Airway epithelial cell (primary cell): Measurements from ENCODE around the genes CCDC82 and PDGFD.

DNA sequence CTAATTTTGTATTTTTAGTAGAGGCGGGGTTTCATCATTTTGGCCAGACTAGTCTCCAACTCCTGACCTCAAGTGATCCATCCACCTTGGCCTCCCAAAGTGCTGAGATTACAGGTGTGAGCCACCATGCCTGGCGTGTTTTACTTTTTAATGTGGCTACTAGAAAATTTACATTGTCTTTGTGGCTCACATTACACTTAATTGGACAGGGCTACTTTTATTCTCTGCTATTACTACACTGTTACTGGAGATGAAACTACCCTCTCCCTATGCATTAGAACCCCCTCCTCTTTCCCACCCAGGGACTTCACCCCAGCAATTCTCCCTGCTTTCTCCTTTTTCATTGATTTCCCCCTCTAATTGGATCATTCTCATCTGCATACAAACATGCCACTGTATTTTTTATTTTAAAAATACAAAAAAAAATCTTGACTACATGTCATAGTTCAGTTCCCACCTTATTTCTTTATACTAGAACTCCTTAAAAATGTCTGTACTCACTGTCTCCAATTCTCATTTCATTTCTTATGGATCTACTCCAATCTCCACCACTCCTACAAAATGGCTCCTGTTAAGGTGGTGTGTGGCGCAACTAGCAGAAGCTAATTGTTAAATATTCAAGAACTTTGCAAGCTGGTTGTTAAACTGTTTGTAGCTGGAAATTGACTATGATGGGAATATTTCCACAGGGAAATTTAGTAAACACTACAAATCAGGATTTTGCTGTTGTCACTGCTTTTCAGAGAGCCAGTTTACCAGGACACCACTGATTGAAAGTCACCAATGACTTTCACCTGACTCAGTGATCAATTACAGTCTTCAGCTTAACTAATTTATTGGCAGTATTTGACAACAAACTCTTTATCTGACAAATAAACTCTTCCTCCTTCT lies 94.5 kb downstream of the MAML2 start:
- RAMPAGE, long total RNA: no peak

DNA sequence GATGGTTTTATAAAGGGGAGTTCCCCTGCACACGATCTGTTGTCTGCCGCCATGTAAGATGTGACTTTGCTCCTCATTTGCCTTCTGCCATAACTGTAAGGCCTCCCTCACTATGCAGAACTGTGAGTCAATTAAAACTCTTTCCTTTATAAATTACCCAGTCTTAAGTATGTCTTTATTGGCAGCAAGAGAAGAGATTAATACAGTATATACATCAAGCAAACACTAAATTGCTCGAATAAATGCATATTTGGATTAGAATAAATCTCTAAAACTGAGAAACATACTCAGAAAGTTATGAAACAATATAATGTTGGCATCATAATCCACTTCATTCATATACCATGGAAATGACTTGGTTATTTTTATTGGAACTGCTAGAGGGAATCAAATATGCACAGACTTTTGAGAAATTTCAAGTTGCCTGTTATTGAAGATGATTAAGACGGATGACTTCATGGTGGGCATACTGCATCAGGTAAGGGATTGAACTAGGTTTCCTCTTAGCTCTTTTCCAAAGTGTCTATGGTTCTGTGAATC lies 74.2 kb downstream of the MAML2 start:
- RAMPAGE, long total RNA: no peak

DNA sequence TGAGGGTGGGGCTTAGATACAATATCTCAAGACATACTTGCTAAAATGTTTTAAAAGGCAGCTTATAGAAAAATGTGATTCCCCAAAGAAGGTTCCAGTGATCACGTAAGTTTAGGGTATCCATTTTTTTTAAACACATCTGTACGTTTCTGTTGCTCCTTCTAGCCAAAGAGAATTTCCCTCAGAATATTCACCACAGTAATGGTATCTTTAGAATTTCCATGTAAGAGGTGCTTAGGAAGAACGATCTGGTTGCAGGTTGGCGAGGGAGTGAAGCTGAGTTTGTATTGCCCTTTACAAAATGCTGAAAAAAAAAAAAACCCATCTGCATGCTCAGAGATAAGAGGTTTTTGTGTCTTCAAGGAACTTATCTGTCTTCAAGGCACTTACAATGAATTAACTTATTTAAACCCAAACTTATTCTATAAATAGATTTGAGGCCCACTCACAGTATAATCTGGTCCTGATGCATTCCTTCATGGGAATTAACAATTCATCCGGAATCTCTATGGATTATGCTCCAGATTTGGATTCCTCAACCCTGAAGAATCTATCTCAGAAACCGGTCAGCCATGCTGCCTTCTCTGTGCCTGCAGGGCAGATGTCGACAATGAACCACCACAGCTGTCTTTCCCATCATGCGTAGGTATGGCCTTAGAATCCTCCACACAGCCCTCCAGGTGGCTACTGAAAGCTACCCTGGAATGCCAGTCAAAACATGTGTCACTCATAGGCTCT lies 19.6 kb downstream of the MAML2 start:
- RAMPAGE, long total RNA: no peak

DNA sequence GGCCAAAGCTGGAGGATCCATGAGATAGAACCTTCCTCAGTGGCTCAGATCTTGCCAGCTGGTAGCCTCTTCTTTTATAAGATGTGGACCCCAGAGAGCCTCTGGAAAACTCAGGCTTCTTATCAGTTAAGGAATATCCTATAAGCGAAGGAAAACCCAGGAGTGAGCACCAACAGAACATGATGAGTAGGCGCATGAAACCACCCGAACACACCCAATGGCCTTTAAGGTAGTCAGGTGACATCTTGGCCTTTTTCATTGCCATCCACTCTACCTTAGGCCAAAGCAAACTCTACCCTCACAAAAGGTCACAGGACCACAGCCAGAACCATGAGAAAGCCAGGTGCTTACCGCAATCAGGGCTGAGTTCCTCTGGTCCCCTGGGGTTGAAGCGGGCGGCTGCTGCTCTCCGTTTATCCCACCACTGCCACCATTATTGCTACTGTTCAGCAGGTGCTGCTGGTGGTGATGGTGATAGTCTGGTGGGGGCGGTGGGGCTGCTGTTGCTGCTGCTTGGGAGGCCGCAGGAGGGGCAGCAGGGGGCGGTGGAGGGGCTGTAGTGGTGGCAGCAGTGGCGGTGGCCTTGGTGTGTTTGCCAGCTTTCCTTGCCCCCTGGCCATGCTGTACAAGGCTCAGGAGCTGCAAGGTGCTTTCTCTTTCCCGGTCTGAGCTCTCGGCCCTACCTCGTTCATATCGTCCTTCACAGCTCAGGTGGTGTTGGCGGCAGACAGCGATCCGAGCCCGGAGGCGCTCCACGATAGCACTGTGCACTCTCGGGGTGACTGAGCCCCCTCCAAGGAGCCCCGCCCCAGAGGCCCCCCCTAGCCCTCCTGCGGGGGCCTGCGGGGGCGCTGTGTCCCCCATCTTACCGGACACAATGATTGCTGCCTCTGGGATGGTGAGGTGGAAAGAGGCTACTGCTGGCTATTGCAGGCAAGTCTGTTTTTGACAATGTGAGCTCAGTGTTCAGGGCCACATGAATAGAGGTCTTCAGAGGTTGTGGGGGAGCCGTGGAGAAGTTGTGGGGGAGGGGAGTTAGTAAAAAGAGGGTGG lies 1.6 kb downstream of the MAML2 start:
- RAMPAGE, long total RNA: no peak

DNA sequence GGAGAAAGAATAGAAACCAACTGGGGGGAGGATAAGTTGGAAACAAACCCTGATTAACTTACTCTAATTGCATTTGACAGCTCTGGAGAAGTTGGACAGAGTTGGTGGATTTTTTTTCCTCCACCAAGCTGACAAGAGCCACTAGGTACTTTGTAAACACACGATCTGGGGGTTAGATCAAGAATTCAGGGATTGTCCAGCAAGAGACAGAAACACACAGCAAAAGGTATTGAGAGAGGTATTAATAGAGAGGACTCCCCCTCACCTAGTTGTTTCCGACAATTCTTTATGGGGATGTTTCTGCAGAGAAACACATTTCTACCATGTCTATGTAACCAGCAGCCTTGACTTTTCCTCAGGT lies 930 bp downstream of the MAML2 start:
- RAMPAGE, long total RNA: no peak

DNA sequence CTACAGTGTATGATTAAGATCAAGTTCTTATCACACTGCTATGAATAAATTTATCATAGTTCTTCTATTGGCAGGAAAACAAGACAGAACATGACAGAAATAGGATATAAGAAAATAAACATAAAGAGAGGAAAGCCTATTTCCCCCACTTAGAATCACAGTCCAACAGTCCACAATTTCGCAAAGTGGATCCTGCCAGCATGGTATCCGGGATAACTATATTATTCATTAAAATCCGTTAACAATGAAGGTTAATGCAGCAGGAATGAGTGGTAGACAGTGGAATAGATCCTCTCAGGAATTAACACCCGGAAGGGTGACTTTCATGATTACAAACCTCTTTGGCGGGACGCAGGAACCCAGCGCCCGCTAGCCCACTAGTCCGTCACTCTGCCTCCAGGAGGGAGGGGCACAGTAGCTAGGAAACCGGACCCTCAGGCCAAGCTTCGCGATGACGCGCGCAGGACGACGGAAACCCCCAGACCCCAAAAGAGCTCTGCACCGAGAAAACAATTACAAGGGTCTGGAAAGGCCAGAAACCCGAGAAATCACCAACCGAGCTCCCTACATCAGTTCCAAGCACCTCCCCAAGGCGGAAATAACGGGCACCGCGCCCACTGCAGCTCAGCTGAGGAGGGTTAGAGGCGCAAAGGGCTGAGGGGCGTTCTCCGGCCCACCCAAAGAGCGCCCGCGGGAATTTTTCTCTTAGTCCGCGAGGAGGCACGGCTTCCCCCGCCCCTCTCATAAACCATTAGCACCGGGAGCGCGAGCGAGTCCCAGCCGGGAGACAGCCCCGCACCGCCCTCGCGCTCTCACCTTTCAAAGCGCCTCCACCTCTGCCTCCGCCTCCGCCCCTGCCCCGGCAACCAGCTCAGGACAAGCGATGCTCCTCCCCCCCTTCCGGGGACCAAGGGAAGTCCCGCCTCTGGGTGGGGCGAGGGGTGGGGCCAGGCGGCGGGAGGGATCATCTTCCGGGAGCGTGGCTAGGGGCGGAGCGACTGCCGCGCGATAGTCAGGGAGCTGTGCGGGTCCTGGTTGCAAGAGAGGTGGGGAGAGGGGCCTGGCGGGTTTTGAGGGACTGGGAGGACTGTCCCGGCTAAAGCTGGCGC lies at the start of gene CCDC82:
TSS of gene CCDC82 (minus strand) at position 885 of the 1,109 bp plus-strand sequence.
- RAMPAGE, long total RNA: start-site peak on the minus strand centred at position 863 of the sequence, 45 bp wide, 76 and 24 reads in 2 replicates; start-site peak on the plus strand centred at position 992 of the sequence, 12 bp wide, 272 and 62 reads in 2 replicates

- RAMPAGE, long total RNA: no peak
Observed at GRCh38 chr11:100667332-100667769, 19.7 kb upstream of the ARHGAP42 start.

DNA sequence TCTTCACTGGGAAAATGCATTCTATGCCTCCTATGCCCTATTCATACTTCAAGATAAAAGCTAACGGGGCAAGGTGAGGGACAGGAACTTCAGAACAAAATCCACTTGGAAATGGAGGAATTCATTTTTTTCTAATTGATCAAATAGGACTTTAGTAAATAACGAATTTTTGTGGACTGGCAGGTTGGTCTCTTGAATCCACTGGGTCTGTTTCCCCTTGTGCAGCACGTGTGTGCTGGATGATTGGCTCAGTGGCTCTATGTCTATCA lies 144.7 kb downstream of the ARHGAP42 start:
- RAMPAGE, long total RNA: no peak

- RAMPAGE, long total RNA: no peak
Observed at GRCh38 chr11:101125723-101126331, 3.8 kb downstream of the PGR start.

- RAMPAGE, long total RNA: no peak
Observed at GRCh38 chr11:102269694-102270650, 47.3 kb upstream of the BIRC3 start.

DNA sequence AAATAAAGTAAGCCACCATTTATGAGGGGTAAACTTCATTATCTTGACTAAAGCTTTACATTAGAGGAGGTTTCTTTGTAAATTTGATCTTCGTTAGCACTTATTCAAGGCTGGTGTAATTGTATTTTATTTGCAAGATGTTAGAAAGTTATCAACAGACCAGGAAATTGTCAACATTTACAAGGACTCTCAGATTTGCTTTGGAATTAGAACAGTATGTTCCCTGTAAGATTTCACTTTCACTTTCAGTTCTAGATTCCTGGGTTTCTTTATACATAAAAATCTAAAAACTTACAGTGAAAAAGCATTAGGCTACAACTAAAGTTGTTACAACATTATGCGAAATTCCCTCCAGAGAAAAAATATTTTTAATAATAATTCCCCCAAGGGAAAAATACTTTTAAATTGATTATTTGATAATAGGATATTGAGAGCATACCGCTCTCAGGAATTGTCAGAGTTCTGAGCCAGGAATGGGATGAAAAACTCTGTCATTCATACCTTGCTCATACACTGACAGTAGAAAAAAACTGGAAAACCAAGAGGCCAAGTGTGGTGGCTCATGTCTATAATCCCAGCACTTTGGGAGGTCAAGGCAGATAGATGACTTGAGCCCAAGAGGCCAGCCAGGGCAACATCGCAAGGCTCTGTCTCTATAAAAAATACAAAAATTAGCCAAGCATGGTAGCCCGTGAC lies 4.5 kb upstream of the BIRC3 start:
- RAMPAGE, long total RNA: no peak

- RAMPAGE, long total RNA: no peak
Observed at GRCh38 chr11:102345852-102346587, 994 bp upstream of the BIRC2 start.

GRCh38 chr11:102360434-102361381 lies 13.7 kb downstream of the BIRC2 start:
- RAMPAGE, long total RNA: no peak

DNA sequence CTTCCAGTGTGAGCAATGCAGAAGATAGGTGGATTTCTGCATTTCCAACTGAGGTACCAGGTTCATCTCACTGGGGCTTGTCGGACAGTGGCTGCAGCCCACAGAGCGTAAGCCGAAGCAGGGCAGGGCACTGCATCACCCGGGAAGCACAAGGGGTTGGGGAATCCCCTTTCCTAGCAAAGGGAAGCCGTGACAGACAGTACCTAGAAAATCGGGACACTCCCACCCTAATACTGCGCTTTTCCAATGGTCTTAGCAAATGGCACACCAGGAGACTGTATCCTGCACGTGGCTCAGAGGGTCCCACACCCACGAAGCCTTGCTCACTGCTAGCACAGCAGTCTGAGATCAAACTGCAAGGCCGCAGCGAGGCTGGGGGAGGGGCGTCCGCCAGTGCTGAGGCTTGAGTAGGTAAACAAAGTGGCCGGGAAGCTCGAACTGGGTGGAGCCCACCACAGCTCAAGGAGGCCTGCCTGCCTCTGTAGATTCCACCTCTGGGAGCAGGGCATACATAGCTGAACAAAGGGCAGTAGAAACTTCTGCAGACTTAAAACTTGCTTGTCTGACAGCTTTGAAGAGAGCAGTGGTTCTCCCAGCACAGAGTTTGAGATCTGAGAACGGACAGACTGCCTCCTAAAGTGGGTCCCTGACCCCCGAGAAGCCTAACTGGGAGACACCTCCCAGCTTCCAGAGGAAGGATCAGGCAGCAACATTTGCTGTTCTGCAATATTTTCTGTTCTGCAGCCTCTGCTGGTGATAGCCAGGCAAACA lies 13.7 kb downstream of the TMEM123 start:
- RAMPAGE, long total RNA: no peak

DNA sequence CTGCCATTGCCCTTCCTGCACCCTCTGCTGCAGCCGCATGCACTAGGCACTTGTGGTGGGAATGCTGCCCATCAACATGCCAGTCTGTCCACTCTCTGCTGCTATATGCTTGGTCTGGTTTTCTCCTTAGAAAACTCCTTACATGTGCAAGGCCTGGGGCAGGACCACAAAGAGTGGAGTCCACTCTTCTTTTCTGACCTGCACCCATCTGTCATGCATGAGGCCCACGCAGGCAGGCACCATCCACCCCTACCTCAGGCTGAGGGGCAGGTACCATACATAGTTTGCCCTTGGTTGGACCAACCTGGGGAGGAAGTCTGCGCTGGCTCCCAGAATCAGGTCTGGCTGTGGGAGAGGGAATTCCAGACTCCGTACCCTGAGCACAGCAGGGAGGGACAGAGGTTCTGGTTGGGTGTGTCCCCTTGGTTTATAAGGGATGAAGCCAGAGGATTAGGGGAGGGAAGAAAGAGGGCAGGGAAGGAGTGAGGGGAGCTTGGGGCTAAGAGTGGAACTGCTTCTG lies 9.4 kb downstream of the MMP20 start:
- RAMPAGE, long total RNA: no peak

GRCh38 chr11:102799559-102800443 lies 1.8 kb upstream of the MMP1 start:
- RAMPAGE, long total RNA: no peak

DNA sequence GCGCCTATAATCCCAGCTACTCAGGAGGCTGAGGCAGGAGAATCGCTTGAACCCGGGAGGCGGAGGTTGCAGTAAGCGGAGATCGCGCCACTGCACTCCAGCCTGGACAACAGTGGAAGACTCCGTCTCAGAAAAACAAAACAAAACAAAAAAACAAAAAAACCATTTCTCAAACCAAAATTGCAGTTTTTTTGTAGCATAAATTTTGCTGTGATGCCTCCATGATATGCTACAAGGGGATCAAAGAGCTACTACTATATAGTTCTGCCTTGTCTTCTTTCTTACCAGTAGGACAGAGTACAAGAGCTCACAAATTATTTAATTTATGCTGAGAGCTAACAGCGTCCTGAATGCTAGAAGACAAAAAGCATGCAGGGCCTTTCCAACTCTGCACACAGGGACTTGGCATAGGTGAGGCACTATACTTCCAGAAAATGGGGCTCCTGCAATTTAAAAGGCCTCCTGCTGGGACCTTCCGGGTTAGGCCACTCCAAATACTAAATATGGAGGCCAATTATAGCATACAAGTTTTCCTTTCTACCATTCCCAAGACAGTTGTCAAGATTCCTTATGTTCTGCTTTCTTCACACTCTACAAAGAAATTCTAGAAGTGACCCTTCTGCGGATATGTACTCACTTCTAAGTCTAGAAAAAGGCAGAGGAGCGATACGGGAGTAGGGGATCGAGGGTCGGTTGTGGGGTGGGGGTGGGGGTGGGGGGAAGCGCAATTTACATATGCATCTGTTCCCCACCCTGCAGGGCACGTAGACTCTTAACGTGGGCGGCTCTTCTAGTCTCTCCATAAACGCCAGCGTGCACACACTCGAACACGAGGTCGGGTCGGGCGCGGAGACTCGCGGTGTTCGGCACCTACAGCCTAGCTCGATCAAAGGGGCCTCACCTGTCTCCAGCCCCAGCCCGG lies 916 bp downstream of the DCUN1D5 start:
- RAMPAGE, long total RNA: no peak

- RAMPAGE, long total RNA: no peak
Observed at GRCh38 chr11:104163854-104164692, at the start of gene PDGFD. Gene PDGFD (minus strand): TSS chr11:104164147.

- RAMPAGE, long total RNA: no peak
Observed at GRCh38 chr11:105100087-105100704, 39.4 kb downstream of the CARD18 start.

- RAMPAGE, long total RNA: no peak
Observed at GRCh38 chr11:105960159-105960907, 61.7 kb downstream of the MSANTD4 start.